Kidney epithelial cell (primary cell): ENCODE measurements around a stretch of chr10.

DNA sequence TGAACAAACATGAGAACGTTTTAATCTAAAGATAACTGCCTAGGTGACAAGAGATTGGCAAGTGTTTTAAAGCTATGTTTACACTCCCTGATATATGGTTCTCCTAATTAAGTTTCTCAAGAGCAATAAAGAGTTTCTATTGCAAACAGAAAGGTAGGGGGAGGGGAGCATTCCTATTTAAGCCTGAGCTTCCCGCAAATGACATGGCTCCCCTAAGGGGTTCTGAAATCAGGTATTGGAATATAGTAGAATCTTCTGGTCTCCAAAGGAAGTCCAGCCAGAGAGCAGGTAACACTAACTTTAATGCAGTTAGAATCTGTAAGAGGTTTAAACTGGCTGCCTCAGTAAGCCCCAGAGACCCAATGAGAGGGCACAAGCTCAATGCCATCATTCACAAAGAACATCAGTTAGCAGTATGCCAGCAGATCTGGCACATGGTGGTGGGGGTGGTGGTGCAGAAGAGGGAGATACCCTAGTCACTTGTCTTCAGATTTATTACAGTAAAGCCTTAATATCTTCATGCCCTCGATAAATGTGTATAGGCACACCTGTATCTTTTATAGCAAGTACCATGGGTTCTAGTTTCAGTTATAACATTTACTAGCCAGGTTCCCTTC, 86.3 kb downstream of the SORBS1 start:
- RAMPAGE, long total RNA: no peak
- RRBS: no CpG with 5 or more reads among the region's 3 CpGs

DNA sequence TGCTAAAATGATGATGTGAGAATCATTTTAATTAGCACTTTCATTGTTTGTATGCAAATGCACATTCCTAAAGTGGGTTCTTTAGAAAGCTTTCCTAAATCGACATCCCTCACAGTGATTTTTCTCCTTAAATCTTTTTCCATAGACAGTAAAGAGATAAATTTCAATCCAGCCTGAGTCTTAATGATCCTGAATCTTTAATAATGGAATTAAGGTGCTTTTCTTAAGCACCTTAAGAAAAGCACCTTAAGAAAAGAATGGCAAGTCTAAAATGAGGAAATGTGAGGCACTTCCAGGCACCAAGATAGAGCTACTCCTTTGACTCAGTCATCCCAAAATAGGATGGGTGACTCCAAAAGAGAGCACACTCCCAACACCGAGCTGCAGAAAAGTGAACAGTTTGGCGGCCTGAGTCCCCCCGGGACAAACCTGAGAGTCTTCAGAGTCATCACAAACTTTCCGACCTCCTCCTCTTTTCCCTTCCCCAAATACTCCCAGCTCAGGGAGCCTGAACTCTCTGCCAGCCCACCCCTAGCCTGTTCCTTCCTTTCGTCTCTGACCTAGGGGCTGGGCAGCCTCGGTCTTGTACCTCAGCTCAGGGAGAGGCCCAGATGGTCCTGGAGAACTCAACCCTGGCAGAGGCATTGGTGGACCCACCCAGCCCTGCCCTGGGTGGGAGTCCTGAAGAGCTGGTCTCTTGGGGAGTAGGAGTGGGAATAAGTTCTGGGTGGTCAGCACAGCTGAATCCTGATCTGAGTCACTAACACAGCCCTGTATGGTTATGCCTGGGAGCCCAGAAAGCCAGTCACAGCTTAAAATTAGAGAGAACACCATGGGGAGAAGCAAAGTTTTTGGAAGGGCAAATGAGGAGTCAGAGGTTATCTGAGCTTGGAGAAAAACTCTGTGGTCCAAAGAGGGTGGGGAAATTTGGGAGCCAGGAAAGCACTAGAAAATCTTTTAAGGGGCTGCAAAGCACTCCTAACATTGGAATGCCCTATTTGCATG, 84.2 kb downstream of the SORBS1 start:
- RAMPAGE, long total RNA: no peak
- RRBS: no CpG with 5 or more reads among the region's 7 CpGs

GRCh38 chr10:95493308-95493896, 67.8 kb downstream of the SORBS1 start:
- RAMPAGE, long total RNA: no peak
- RRBS: 68% methylated on average over 3 of the region's 7 CpGs

- RAMPAGE, long total RNA: no peak
- RRBS: no CpG with 5 or more reads among the region's 8 CpGs
Measured at GRCh38 chr10:95518661-95519592, 42.2 kb downstream of the SORBS1 start.

DNA sequence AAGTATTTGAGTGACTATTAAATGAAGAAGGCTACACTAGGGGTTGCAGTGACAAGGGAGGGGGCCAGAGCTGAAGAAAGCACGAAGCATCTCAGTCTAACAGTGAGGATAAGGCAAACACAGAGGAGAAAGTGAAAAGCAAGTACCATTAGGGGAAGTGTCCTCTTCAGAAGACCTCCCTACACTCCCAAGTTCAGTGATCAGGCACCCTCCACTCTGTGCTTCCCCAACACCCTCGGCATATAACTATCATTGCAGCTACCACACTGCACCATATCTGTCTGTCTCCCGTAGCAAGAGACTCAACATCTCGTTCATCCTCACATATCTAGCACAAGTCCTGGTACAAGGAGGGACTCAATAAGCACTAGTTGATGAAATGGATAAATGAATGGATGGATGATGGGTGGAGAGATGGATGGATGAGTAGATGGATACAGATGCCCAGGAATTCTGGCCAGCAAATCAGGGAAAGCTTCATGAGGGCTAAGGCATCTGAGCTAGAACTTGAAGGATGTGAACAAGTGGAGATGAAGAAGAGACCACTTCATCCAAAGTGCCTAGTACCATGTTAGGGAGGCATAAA, 26.4 kb downstream of the SORBS1 start:
- RAMPAGE, long total RNA: no peak
- RRBS: no CpG with 5 or more reads among the region's 4 CpGs

- RAMPAGE, long total RNA: no peak
- RRBS: no CpG with 5 or more reads among the region's 3 CpGs
Measured at GRCh38 chr10:95604926-95605567, 43.9 kb upstream of the SORBS1 start.

DNA sequence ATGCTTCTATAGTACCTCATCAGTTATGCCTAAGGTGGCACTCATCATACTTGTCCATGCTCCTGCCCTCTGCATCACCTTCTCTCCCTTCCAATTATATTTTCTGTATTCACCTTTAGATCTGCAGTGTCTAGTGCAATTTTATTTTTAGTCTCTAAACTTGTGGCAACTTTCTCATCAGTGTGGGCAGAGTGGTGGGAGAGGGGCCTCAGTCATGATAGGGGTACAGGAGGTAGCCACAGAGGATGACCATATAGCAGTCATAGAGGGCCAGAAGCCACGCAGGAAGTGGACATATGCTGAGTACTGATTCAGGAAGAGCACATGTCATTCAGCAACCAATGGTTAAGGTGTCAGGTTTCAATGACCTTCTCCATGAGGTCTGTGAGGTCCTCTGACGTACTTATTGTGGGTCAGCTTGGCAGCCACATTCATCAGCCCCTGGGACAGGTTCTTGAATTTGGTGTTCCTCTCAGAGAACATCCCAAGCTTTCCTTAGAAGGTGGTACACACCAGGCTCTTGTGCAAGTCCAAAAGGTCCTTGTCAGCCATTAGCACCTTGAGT, 2.6 kb downstream of the ENTPD1 start:
- RAMPAGE, long total RNA: no peak
- RRBS: no CpG with 5 or more reads among the region's 2 CpGs

DNA sequence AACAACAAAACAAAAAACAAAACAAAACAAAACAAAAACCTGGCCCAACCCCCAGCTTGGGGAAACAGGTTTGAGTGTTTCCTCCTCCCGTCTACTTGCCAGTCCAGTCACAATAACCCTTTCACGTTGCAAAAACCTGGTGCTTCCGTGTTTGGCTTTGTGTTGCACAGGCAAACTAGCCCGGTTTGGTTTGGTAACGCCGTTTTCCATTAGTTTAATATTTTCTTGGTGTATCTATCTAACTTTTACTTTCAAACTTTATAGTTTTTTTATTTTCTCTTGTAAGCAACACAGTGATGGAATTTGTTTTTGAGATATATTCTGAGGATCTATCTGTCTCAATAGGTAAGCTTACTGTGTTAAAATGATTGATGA, 11.0 kb upstream of the ZNF518A start:
- RAMPAGE, long total RNA: no peak
- RRBS: no CpG with 5 or more reads among the region's 6 CpGs

DNA sequence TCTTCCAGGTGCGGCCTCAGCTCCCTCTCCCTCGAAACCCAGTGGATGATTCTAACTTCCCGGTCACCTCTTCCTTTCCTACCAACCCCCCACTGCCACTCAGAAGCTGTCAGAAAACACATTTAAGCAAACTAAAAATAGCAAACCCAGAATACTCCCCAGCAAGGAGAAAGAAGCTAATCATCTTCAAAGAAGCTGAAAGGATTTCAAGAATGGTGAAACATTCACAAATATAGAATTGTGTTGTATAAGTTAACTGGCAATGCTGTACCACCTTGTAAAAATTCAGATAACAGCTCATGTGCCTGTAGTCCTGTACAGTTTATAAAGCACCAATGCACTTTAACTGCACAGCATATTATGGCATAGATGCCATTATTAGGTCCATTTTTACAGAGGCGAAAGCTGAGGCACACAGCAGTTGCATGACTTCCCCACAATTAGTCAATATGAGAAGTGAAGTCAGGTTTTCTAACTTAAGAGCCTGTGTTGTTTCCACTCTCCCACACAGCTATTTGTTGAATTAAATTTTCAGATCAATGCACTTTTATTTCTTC, 13.7 kb upstream of the DNTT start:
- RAMPAGE, long total RNA: no peak
- RRBS: no CpG with 5 or more reads among the region's 4 CpGs

GRCh38 chr10:96531041-96531670, 17.4 kb upstream of the TLL2 start:
- RAMPAGE, long total RNA: no peak
- RRBS: no CpG with 5 or more reads among the region's 2 CpGs

DNA sequence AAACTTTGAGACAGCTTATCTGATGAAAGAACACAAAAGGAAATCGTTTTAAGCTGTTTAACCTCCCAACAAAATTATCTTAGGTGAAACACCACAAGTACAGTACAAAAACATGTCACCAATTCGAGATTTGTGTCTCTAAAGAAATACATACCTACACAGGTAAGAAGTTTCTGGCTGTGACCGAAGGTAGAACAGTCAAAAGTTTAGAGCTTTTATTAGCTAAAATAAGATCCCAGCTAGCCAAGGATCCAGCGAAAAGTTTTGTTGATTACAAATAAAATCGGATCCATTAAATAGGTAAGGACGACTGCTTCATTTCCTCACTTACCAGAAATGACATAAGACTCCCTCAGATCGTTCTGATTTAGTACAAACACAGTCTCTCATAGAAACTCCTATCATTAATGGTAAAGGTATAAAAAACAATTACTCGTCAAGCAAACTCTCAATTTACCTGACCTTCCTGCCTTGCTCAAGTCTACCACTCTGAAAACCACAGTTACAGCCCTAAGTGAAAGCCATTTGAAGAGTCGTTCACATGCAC, 1.4 kb downstream of the TM9SF3 start:
- RAMPAGE, long total RNA: no peak
- RRBS: no CpG with 5 or more reads among the region's 9 CpGs

- RAMPAGE, long total RNA: no peak
- RRBS: no CpG with 5 or more reads among the region's 4 CpGs
Measured at GRCh38 chr10:96670749-96671305, 49.5 kb downstream of the PIK3AP1 start.

- RAMPAGE, long total RNA: no peak
- RRBS: no CpG with 5 or more reads among the region's 36 CpGs
Measured at GRCh38 chr10:96719116-96720344, 784 bp downstream of the PIK3AP1 start.

GRCh38 chr10:97291554-97291774, 973 bp downstream of the ARHGAP19 start:
- RAMPAGE, long total RNA: no peak
- RRBS: no CpG with 5 or more reads among the region's 9 CpGs

- RAMPAGE, long total RNA: no peak
- RRBS: no CpG with 5 or more reads among the region's 10 CpGs
Measured at GRCh38 chr10:97308237-97308871, 10.7 kb upstream of the FRAT1 start.

DNA sequence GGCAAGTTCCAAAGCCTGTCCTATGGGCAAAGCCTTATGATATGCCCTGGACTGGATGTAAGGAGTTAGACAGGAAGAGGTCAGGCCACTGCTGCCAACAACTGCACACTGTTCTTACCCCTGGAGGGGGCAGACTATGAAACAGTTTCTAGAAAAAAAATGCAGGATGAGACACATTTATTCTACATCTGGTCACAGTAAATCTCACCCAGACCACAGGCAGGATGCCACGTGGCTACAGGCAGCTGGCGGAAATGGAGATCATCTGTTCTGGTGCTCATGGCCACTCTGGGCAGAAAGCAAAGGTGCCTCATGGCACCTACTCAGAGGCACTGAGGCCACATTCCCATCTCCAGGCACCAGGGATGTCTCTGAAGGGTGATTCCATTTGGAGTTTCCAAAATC, 22.0 kb upstream of the FRAT2 start:
- RAMPAGE, long total RNA: no peak
- RRBS: no CpG with 5 or more reads among the region's 2 CpGs

DNA sequence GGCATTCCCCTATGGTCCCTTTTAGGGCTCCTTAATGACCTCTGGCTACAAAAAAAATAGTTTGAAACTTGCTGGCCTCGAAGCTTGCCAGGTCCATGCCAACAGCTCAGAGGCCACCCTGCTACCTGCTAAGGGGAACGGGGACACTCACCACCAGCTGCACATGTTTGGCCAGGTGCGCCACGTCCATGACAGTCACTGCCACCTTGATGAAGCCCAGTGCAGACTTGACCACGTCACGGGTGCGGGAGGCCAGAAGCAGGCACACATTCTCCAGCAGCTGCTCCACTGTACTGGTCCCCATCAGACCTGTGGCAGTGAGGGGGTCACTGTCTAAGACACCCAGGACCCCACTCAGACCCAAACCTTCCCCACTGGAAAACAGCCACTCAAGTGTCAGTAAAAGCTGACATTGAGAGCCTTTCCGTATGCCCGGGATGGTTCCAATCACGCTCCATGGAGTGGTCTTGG, 31.8 kb downstream of the RRP12 start:
- RAMPAGE, long total RNA: no peak
- RRBS: no CpG with 5 or more reads among the region's 10 CpGs

- RAMPAGE, long total RNA: no peak
- RRBS: no CpG with 5 or more reads among the region's 11 CpGs
Measured at GRCh38 chr10:97407195-97407917, 6.2 kb upstream of the RRP12 start.

GRCh38 chr10:97408417-97408912, 7.3 kb upstream of the RRP12 start:
- RAMPAGE, long total RNA: no peak
- RRBS: 94% methylated on average over 4 of the region's 12 CpGs

GRCh38 chr10:97541752-97542792, 30.5 kb upstream of the ANKRD2 start:
- RAMPAGE, long total RNA: no peak
- RRBS: no CpG with 5 or more reads among the region's 19 CpGs